Foreskin fibroblast (primary cell): ENCODE measurements around a stretch of chr10.

DNA sequence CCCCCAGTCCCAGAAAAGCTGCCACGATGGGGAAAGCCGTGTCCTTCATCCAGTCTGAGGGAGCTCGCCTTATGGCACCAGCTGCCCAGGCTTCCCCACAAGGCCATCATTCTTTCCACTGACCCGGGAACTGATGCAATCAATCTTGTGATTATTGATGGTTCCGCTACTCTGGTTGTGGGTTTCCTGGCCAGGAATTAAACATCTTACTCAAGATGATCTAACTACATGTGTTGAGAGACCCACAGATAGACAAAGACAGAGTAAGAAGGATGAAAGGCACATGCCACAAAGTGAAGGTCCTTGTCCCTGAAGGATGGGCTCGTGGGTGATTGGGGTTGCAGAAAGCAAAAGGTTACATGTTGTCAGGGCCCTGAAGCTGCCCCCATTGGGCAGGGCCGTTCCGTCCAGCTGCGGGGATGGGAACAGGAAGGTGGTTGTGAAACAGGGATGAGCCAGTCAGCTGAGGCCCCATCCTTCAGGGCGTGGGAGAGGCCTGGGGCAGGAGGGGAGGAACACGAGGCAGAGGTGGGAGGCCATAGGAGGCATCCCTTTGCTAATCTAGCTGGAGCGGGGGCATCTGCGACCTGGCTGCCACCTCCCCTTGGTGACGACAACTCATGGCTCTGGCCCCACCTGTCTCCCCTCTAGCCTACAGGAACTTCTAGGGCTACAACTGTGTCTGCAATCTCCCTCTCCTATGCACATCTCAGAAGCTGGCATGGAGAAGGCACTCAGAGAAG, 127.5 kb downstream of the OAT start:
- RRBS = no CpG with 5 or more reads among the region's 14 CpGs

GRCh38 chr10:124380865-124381635, 37.7 kb downstream of the OAT start:
- RRBS = no CpG with 5 or more reads among the region's 20 CpGs

- RRBS = 79% methylated on average over 3 of the region's 19 CpGs
Observed at GRCh38 chr10:124389858-124390533, 28.7 kb downstream of the OAT start.

DNA sequence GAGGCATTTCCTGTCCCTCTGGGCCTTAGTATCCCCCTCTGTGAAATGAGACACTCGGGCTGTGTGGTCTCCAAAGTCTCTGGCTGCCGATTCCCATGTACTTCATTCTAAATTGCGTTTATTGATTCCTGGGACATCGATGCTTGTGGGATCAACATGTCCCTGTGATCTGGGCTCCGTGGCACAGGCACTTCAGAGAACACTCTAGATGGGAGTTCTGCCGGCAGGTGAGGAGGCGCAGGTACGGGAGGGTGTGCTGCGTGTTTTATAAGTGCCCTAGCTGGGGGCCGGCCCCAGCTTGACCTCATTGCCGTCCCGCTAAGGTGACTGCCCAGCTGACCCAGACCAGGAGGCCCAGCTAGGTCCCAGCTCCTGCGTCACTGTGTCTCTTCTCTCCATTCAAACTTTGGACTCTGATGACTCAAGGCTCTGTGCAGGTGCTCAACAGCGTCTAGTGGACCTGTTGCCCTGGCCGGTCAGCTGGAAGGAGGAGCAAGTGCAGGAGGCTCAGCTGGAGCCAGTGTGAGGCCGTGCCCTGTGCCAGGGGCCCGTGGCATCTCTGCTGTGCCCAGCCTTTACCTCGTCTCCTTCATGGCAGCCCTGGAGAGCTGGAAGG, 14.3 kb downstream of the LHPP start:
- RRBS = no CpG with 5 or more reads among the region's 18 CpGs

DNA sequence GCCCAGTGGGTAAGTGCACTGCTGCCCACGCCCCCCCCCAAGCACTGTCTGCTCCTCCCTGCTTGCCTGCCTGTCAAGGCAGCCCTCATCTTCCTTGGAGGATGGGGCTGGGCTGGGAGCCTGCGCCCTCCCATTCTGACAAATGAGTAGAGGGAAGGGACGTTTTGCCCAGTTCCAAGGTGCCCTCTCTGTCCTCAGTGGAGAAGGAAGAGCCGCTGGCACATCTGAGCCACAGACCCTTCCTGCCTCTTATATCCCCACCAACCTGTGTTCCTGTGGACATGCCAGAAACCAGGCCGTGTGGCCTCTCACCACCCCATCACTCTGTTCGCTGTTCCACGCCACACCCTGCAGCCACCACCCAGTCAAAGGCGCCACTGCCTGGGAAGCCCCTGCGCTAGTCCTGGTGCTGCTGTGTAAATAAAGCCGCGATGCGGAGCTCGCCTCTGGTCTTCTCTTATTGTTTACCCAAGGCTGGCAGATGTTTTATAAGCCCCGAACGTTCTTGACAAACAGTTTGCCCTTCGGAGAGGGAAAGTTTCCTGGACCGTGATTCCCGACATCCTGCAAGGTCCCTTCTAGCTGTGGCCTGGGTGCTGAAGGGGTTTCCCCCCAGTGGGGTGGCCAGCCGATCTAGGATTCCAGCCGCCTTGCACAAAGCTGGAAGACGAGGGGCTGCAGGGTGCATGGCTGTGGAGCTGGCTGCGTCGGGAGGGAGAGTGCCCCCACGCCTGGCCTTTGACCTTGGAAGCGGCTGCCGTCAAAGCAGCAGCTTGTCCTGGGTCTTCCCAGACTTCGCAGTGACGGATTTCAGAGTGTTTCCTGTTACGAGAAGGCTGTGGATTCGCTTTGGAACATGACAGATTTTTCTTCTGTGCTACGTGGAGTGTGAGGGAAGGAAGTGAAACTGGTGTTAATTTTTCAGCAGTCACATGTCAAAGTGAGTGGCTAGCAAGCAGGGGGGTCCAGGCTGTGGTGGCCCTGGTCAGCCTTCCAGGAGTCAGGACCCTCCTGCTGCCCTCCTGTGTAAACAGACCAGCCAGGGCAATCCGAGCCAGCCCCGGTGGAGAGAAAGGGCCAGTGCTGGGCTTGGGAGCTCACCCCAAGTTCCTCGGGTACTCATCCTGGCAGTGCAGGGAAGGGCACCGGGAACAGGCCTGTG, 61.5 kb downstream of the LHPP start:
- RRBS = 62% methylated on average over 3 of the region's 35 CpGs

GRCh38 chr10:124605501-124606357, 138.4 kb downstream of the FAM53B start:
- RRBS = 66% methylated on average over 4 of the region's 25 CpGs

DNA sequence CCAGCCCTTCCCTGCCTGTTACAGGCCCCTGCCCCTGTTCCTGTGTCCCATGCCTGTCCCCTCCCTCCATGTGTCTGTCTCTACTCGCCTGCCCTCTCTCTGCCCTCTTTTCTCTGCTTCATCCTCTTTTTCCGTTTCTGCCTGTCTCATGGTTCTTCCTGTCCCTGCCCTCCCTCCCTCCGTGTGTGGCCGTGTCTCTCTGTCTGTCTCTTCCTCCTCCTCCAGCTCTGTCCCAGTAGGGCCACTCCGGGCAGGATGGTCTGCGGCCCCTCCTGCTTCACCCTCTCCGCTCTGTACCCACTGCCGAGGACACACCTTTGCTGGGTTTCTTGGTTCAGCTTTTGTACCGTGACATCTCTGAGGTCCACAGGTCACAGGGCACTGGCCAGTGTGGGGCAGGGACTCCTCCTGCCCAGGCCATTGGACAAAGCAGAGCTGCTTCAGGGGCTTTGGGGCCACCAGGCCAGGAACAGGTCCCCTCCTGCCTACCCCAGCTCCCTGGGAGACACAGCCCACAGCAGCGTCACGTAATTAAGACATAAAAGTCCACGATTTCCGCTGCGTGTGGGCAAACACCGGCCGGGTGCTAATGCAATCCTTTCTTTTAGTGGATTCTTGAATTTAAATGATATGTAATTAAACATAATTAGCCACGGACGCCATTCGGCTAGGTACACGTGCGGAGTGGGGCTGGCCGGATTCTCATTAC, 137.2 kb downstream of the FAM53B start:
- RRBS = no CpG with 5 or more reads among the region's 22 CpGs

GRCh38 chr10:124610143-124610803, 133.9 kb downstream of the FAM53B start:
- RRBS = no CpG with 5 or more reads among the region's 35 CpGs

- RRBS = 88% methylated on average over 4 of the region's 8 CpGs
Observed at GRCh38 chr10:124625630-124625930, 118.6 kb downstream of the FAM53B start.

DNA sequence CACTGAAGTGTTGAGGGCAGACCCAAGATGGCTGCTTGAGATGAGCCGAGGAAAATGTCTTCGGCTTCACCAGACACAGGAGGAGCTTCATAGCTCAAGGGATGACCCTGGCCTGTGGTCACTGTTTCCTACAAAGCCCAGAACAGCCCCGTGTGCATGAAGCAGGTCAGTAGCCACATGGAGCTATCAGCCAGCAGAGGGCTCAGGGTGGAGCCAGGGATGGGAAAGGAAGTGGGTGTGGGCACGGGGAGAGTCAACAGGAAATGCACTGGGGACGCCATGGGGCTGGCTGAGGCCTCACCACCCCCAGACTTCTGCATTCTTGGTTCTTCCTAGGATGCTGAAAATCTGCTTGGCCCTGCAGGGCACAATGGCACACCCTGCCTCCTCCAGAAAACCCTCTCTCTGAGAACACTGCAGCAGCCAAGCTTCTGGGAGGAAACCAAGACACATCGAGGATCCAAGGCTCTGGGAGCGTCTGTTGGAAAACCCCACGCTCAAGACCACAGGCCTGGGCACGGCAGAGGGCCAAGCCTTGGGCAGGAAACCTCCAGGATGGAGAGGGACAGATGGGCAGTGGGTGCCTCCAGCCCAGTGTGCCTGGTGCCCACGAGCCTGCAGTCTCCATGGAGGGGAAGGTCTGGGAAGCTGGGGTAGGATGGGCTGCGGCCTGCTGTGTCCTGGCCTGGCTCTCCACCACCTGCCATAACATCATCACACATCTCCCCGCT, 96.3 kb downstream of the FAM53B start:
- RRBS = no CpG with 5 or more reads among the region's 12 CpGs

GRCh38 chr10:124701172-124701814, 42.9 kb downstream of the FAM53B start:
- RRBS = no CpG with 5 or more reads among the region's 8 CpGs

- RRBS = no CpG with 5 or more reads among the region's 16 CpGs
Observed at GRCh38 chr10:124701815-124702858, 42.0 kb downstream of the FAM53B start.

DNA sequence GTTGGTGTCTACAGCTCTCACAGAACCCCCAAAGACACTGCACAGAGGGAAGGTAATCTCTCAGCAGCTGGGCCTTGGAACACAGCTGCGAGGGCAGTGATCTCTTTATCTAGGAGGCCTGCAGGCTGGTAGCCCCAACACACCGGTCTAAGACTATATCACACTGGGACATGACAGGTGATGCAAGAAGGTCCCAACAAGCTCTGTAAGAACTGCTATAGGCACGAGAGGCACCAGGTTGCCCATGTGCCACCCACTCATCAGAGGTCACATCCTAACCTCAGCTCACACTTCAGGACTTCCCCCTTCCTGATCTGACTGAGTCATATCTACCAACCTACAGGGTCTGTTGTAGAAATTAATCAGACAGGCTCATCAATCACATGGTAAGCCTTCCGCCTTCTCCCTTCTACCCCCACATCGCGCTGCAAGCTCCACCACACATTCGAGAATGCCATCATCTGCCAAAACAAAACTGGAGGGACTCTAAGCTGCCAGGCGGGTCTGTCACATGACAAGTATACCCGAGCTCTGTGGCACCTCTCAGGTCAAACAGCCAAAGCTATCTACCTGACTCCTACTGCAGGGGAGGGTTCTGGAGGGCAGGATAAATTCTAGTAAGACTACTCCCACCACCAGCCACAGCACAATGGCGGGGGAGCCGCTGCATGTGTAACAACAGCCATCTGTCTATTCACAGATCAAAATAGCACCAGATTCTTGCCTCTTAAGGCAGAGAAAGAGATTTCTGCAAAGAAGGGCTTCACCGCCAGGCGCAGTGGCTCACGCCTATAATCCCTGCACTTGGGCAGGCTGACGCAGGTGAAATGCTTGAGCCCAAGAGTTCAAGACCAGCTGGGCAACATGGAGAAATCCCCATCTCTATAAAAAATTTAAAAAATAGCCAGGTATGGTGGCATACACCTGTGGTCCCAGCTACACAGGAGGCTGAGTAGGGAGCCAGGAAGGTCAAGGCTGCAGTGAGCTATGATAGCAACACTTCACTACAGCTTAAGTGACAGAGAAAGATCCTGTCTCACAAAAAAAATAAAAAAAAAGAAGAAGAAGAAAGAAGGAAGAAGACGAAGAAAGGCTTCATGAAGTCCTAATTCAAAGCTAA, 25.8 kb downstream of the FAM53B start:
- RRBS = no CpG with 5 or more reads among the region's 16 CpGs

DNA sequence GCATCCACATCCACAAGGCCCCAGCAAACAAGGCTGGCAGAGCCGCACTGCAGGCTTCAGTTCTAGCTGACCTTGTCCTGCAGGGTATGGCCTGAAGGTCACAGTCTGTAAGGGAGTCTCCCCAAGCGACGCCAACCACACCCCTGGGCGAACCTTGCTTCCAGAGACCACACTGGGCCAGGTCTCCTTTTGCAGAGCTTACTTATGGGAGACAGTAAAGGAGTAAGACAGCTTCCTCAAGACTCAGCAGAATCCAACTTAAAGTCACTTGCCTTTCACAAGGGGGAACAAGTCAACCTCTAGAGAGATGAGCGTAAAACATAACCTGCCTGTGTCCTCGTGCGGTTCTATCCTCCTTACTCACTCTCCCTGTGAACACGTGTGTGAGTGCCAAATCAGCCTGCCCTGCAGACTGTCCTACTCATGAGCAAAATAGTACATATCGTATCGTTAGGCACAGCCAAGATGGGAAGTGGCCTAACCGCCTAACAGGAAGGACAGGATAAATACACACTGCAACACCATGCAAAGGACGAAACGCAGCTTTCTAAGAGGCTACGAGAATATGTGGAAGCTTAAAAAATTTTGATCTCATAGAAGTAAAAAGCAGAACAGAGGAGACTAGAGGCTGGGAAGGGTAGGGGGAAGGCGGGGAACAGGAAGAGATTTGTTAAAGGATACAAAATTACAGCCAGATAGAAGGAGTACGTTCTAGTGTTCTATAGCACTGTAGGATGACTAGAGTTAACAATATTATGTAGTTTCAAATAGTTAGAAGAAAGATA, 22.6 kb downstream of the FAM53B start:
- RRBS = no CpG with 5 or more reads among the region's 16 CpGs

DNA sequence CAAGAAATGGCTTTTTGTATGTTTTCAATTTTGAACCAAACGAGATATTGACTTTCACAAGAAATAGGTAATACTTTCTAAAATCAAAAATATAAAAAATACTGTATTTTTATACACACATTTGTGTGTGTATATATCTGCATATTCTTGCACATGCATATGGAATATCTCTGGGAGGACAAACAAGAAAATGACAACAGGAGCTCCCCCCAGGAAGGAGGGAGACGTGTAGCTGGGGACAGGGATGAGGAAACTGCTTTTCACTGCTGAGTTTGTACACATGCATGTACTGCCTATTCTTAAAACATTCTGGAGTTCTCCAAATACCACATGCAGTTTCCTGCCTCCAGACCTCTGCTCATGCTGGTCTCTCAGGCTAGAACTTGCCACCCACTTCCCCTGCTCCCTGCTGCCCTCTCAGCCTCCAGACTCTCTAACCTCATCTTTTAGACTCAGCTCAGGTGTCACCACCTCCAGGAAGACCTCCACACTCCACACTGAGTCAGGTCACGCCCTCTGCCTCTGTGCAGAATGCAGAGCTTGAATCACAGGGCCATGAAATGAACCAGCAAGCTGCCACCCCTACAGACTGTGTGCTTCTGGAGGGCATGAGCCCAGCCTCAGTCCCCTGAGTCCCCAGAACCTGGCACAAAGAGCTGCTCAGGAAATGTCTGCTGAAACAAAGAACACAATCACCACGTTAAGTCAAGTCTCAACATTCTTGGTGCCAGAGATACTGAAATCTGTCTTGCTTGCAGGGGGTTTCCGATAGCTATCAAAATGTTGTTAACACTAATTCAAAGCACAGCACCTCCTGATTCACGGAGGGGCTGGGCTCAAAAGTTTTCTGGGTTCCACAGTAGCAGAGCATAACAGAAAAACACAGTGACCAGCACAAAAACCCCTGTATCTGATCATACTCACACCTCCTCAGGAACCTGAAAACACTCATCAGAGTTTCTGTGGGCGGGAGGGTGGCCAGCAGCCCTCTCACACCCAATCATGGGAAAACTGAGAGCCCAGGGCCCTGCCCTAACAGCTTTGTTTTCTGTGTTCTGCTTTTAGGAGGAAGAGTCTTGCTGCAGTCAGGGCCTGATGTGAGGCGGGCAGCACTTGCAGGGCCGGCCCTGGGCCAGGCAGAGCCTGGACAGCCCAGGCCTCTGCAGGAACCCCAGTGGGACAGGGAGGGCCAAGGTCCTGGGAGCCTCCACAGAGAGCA, 21.2 kb downstream of the FAM53B start:
- RRBS = no CpG with 5 or more reads among the region's 9 CpGs

DNA sequence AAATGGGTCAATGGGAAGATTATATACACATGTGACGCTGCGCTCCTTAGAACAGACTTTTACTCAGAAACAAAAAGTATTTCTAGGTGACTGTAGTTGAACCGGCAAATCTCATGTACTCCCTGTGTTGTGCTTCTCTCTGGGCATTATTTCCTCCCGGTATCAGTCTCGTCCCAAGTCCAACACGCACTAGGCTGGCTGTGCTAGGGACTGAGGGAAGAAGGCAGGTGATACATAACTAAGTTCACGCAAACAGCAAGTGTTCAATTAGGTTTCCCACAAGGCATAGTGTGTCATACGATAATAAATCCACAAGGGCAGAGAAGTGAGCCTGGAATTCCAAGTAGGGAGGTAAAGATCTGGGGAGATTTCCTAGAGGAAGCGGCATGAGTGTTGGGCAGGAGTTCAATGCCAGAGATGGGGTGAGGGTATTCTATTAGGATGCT, 20.4 kb downstream of the FAM53B start:
- RRBS = 86% methylated on average over 1 of the region's 9 CpGs

- RRBS = no CpG with 5 or more reads among the region's 6 CpGs
Observed at GRCh38 chr10:124729185-124729891, 14.8 kb downstream of the FAM53B start.

DNA sequence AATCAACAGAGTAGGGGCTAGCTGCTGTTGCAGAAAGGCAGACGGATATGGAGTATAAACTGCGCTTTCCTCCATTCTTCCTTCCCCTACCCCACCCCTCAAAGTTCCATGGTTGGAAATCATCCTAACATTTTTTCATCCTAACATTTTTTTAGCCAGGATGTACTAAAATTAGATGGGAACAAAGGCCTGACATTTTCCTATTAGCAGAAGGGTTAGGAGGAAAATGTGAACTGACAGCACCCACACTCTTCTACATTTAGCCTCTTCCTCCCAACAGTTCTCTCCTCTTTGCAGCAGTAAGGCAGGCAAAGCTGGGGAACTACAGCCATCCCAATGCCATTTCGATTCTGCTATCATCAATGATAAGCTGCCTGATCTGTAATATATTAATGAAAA, 11.4 kb upstream of the FAM53B start:
- RRBS = no CpG with 5 or more reads among the region's 3 CpGs

DNA sequence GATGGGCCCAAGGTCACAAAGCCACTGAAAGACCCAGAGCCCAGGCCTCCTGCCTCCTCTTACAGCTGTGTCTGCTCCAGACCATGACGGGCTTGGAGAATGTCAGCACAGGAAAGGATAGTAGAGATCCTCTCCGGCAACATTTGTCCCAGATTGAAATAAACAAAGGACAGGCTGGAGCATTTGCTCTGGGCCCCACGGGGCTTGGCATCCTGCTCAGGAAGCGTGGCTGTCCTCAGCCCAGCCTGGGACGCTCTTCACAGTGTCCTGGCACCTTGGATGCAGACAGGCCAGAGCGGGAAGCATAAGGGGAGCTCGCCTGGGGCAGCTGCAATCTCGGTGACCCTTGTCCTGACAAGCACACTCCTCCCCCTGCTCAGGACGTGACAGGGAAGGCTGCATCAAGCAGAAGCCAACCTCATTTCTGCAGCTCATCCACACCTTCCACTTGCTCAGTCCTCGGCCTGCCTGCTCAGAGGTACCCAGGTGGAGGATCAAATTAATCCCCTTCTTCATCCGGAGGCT, 47.4 kb downstream of the ABRAXAS2 start:
- RRBS = no CpG with 5 or more reads among the region's 11 CpGs

DNA sequence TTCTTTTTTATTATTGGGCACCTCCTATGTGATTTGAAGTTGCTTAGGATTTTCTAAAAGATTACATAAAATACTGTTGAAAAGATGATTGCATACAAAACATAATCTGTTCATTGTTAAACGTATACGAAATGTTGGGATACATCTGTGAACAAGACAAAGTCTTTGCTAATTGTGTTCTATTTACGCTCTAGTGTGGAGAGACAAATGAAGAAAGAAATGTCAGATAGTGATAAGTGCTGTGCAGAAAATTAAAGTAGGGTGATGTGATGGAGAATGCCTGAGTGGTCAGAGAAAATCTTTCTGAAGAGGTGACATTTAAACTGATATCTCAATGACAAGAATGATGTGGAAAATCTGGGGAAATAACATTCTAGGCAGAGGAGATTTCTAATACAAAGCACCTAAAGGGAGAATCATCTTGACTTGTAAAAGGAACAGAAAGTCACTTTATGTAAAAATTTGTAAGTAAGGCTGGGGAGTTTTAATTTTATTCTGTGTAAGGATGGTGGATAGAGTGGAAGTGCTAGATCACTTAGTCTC, 13.3 kb upstream of the ZRANB1 start:
- RRBS = no CpG with 5 or more reads among the region's 3 CpGs